Daoy (cell line): ENCODE measurements around a stretch of chr6.

- RAMPAGE, long total RNA: no peak
Observed at GRCh38 chr6:167762239-167762753, 64.4 kb upstream of the AFDN start.

GRCh38 chr6:167782556-167783035, 44.1 kb upstream of the AFDN start:
- RAMPAGE, long total RNA: no peak

- RAMPAGE, long total RNA: no peak
Observed at GRCh38 chr6:167786834-167787472, 39.8 kb upstream of the AFDN start.

- RAMPAGE, long total RNA: no peak
Observed at GRCh38 chr6:167790816-167792088, 35.5 kb upstream of the AFDN start.

- RAMPAGE, long total RNA: no peak
Observed at GRCh38 chr6:167951356-167952292, 45.8 kb upstream of the KIF25 start.

DNA sequence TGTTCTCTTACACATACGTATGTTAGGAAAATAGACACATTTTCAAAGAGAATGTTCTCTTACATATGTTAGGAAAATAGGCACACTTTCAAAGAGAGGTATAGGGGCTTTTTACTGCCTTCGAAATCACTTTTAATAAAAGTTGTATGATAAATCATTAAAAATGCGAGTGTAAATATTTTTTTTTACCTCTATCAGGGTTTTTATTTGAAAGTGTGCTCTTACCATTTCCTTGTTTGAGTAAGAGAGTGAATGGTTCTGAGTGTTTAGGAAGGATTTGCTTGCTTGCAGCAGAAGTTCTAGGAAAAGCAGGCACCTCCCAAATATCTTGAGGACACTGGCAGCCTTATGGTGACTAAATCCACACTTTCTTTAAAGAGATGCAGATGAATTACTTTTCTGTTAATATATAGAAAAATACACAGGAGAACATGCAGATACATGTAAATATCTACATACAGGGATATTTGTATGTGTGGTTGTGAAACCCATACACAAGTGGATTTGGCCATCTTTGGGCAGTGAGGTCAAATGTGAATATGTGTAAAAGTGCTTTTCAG, 26.1 kb upstream of the KIF25 start:
- RAMPAGE, long total RNA: no peak

GRCh38 chr6:168097990-168098249, 18.9 kb upstream of the FRMD1 start:
- RAMPAGE, long total RNA: no peak

GRCh38 chr6:168132544-168133113, 53.6 kb upstream of the FRMD1 start:
- RAMPAGE, long total RNA: no peak

- RAMPAGE, long total RNA: no peak
Observed at GRCh38 chr6:168208952-168209592, 110.5 kb downstream of the DACT2 start.

DNA sequence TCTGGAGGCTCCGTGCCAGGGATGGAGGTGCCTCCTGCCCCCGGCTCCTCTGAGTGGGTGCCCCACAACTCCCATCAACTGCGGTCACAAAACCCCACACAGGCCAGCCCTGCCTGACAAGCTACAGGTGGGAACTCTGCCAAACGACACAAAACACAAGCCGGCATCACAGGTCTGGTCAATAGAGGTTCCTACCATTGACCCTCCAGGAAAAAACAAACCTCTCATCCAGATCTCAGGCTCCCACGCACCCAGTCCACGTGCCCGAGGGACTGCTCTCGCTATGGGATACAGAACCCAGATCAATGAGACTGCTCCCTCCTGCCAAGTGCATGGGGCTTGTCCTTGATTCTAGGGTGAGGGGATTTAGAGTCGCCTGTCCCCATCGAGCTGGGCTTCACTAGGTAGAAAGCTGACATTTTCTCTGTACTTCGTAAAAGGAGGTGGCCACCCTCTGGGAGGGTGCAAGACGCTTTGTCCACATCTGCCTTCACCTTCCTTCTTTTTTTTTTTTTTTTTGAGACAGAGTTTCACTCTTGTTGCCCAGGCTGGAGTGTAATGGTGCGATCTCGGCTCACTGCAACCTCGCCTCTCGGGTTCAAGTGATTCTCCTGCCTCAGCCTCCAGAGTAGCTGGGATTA, 48.7 kb downstream of the DACT2 start:
- RAMPAGE, long total RNA: no peak

- RAMPAGE, long total RNA: no peak
Observed at GRCh38 chr6:168377074-168378185, 57.9 kb upstream of the DACT2 start.

DNA sequence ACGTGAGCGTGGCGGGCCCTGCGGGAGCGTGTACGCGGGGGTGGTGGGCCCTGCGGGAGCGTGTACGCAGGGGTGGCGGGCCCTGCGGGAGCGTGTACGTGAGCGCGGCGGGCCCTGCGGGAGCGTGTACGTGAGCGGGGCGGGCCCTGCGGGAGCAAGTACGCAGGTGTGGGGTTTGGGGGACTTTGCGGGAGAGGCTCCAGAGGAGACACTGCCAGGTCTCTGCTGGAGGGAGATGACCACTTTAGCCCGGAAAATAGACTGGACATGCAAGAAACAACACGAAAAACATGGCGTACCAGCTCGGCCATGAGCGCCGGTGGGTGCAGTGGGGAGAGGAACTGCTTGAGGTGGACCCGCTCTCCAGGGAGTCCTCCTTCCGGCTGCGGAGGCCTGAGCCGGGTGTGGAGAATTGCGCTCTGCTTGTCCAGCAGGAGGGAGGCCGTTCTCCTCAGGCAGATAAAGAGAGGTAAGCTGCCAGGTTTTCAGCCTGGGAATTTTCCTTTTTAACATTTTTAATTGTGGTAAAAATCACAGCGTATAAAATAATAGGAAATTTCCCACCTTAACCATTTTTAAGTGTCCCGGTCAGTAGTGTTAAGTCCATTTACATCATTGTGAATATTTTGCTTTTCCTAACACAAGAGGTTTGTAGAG, 27.7 kb upstream of the SMOC2 start:
- RAMPAGE, long total RNA: no peak

DNA sequence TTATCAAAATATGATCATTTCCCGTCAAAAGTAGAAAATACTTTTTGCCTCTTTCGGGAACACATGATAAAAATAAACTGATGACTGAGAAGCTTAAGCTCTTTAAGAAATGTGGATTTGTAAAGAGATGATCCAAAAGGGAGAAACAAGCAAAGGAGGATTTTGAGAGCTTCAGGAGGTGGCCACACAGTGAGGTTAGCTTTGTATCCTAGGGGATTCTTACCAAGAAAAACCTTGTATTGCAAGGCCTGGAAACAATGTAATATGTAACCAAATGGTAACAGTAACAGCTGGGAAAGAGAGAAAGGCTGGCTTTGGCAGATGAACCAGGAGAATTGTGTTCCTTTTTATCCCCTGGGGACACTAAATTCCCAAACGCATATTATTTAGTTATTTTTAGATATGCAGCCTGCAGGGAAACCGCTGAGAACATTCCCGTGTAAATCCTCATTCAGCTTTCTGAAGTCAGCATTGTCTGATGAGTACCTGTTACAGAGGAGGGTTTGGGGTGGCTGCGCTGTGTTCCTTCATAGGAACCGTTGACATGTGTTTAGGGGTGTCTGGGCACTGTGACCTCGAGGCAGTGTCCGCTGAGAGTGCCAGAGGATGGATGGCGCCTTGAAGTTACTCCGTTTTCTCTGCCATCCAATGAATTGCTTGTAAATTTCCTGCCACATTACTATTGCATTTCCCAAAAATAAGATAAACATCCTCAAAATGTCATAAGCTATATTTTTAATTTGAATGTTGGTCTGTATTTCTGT, 101.3 kb downstream of the SMOC2 start:
- RAMPAGE, long total RNA: no peak

DNA sequence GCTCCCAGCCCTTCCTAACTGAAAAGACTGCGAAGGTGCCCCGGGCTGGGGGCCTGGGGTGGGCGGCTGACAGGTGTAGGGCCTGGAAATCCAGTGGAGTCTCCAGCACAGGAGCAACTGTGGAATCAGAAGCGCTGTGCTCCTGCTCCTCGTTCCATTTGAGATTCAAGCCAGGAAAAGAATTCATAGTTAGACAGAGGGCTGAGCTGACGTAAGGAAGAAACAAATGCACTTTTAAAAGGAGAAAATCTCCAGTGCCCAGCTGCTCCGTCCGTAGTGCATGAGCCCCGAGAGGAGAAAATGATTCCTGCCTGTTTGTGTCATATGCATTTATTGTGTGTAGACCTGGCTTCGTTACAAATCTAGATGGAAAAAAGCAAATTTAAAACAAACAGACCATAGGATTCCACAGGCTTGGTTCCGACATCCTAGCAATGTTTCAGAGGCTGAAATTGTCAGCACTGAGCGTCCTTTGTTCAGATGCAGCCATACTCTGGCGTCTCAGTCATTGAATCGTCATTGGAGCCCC, 197.7 kb downstream of the SMOC2 start:
- RAMPAGE, long total RNA: no peak

GRCh38 chr6:168877567-168878573, 375.8 kb downstream of the THBS2 start:
- RAMPAGE, long total RNA: no peak

GRCh38 chr6:168938182-168938441, 315.5 kb downstream of the THBS2 start:
- RAMPAGE, long total RNA: no peak

- RAMPAGE, long total RNA: no peak
Observed at GRCh38 chr6:168962749-168963446, 290.7 kb downstream of the THBS2 start.

DNA sequence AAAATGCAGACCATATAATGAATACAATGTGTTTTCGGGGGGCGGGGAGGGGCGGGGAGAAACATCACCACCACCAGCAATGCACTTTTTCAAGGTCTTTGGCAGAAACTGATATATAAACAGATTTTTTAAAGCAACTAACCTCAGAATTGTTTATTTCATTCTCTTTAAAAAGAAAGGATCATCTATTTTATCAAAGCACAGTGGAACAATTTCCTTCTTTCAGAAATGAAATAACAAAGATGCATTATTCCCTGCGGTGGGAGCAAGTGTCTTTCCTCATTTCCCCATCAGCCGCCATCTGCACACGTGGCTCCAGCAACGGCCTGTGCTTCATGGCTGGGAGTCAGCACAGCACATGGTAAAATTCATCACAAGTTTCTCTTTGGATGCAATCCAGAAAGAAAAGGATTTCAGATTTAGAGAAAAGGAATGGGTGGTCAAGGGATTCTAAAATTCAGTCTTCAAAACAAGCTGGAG, 107.8 kb downstream of the THBS2 start:
- RAMPAGE, long total RNA: no peak

DNA sequence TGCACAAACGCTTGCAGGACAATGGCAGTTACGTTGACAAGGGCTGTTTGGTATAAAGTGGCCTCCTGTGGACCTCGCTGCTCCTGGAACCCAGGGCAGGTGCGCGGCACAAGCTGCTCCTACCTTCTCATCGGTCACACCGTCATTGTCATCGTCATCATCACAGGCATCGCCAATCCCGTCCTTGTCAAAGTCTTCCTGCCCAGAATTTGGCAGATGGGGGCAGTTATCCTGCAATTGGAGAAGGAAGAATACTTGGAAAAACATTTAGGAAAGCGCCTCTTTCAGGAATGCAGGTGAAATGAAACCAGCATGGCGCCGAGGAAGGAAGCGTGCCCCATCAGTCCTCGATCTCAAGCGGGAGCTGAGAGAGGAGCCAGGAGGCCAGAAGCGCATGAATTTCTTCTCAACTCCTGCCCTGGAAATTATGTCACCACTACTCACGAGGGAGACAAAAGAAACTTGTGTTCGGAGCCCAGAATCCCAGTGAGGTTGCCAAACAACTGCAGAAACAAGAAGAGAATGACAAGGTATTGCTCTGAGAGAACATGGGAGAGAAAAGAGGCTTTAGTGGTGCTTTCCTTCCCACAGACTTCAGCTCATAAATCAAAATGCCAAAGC, 24.1 kb downstream of the THBS2 start:
- RAMPAGE, long total RNA: no peak

GRCh38 chr6:169237804-169238050, 15.9 kb downstream of the THBS2 start:
- RAMPAGE, long total RNA: no peak